ENCODE measurements around the gene CLK3.

DNA sequence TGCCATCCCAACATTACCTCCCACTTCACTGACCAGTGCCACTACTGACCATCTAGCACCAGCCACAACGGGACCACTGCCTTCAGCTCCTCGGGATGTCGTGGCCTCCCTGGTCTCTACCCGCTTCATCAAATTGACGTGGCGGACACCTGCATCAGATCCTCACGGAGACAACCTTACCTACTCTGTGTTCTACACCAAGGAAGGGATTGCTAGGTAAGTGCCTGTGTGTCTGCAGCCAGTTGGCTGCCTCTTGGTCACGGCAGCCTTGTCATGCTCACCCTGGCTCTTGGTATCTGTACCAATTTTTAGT lies 132.5 kb downstream of the HCN4 start:
- PRO-cap: no peak
- RAMPAGE, long total RNA: start-site peak on the plus strand centred at position 152 of the sequence, 295 bp wide, 30 reads

DNA sequence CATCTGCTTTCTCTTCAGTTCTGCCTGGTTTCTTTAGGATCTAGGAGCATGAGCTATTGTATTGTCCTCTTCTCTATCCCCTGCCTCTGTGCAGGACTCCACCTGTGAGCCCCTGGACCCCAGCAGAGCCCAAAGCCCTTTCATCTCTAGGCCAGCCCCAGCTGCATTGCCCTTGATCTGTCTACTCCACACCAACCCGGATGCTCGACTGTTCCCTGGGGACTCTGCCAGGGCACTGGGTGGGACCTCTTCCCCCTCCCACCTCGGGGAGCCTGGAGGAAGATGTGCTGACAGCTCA lies 5.7 kb upstream of the HCN4 start:
- PRO-cap: no peak
- RAMPAGE, long total RNA: no peak

GRCh38 chr15:73686736-73687056 lies 2.5 kb downstream of the CD276 start:
- PRO-cap: bidirectional peak, plus-strand start at chr15:73686957, minus-strand start at chr15:73686864
- RAMPAGE, long total RNA: no peak

DNA sequence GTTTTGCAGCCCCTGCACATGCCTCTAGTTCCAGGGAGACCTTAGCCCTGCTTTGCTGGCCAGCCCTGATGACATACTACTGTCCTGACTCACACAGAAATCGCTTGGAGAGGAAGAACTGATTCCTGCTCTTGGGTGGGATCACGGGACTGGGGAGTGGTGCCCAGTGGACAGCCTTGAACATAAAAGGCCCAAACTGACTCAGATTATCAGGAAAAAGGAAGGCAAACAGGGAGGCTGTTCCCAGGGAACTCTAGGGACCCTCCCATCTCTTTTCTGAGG lies 5.0 kb downstream of the CD276 start:
- PRO-cap: bidirectional peak, plus-strand start at position 212 of the sequence, minus-strand start at position 78 of the sequence
- RAMPAGE, long total RNA: no peak

DNA sequence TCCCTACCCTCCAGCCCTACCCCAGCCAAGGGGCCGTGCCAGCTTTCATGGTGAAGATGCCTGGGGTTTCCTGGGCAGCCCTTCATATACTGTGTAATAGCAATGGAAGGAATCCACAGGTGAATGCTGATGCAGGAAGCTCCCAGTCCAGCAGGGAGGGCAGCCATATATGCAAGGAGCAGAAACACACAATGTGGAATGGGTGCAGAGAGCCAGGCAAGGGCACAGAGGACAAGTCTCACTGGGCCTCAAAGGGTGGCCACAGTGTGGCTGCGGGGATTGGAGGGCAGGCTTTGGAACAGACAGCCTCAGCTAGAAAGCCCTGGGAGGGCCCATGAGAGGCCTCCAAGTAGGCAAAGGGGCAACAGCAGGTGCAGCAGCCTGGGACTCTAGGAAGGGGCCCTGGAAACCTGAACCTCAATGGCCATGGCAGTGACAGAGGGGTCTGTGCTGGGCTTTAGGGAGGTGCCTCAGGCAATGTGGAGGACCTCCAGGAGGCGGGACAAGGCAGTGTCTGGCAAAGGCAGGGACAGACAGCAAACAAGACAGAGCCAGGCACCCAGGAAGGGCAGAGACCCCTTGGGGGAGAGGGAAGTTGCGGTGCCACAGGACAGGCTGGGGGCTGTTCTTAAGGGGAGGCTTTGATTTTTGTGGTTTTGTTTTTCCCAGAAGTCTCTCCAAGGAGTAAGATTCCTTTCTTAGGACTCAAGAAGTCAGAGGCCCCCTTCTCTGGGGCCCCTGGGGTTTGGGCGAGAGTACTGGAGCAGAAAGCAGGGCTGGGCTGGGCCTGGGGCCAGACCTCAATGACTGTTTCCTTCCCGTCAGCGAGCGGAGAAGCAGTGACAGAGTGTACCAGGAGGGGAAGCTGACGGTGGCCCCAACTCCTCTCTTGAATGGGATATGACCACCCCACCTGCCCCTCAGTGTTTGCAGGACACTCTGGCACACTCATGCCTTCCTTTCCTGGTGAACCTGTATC lies 9.8 kb downstream of the STOML1 start:
- PRO-cap: bidirectional peak, plus-strand start at position 839 of the sequence, minus-strand start at position 805 of the sequence
- RAMPAGE, long total RNA: no peak

- PRO-cap: no peak
- RAMPAGE, long total RNA: no peak
Measured at GRCh38 chr15:74011661-74012142, 17.2 kb downstream of the PML start.

DNA sequence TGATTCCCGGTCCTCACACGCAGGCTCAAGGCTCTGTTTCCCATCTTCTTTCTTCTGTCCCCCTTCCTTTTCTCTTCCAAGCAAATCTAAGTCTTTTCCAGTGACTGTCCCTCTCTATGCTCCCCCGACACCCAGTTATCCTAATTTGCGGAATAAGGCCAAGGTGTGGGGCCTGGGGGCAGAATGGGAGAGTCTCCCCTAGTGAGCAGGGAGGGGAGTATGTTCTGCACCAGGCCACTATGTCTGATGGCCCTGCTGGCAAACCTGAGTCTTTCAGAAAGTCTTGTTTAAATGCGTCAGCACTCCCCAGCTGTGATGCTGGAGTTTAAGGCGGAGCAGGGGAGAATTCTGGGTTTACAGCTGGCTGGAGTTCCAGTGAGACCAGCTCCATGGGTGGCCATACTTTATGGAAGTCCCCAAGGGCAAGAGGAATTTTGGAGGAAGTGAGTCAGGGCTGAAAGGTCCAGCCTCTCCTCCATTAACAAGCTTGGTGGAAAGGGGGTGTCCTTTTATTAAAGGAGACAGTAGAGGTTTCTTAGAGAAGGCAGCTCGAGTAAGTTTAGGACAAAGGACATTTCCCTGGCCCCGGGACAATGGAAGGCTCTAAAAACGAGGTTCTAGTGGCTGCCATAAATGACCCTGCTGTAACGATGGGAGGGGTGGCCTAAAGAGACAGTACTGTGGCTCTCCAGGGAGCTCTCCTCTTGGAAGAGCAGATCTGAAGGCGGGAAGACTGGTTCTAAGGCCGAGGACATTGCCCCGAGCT lies 41.9 kb downstream of the GOLGA6A start:
- PRO-cap: bidirectional peak, plus-strand start at position 342 of the sequence, minus-strand start at position 245 of the sequence
- RAMPAGE, long total RNA: no peak

DNA sequence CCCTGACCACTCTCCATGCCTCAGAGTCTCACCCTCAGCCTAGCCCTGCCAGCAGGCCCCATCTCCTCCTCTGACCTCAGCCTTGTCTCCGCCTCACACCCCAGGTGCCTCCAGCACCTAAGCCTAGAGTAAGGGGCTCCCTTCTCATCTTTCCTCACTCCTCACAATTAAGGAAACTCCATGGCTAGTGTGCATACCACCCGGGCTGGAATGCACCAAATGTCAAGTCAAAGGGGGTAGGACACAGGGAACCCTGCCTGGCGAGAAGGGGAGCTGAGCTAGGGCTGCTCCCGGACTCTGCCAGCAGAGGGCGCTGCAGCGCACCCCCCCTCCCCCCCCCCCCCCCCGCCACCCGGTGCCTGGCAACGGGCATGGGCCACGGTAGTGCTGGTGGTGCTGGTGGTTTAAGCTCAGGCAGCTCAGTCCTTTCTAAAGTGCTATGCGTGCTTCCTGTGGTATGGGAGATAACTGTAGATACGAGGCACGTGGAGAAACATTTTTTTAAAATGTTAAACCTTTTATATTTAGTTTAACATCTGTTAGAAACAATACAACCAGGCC lies 34.0 kb downstream of the GOLGA6A start:
- PRO-cap: no peak
- RAMPAGE, long total RNA: no peak

- PRO-cap: no peak
- RAMPAGE, long total RNA: no peak
Measured at GRCh38 chr15:74053986-74054468, 28.3 kb downstream of the GOLGA6A start.

DNA sequence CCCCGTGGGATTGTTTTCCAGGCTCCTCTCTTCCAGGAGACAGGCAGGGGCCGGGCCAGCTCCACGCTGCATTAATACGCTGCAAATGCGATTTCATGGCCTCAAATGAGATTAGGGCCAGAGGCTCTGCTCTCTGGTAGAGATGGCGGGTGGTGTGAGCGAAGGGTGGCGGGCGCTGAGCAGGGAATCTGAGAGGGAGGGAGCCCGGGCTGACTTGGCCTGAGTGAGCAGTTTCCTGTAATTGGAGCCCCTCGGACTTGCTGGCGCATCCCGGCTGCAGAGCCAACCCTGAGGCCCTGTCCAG lies 7.4 kb upstream of the CCDC33 start:
- PRO-cap: no peak
- RAMPAGE, long total RNA: no peak

DNA sequence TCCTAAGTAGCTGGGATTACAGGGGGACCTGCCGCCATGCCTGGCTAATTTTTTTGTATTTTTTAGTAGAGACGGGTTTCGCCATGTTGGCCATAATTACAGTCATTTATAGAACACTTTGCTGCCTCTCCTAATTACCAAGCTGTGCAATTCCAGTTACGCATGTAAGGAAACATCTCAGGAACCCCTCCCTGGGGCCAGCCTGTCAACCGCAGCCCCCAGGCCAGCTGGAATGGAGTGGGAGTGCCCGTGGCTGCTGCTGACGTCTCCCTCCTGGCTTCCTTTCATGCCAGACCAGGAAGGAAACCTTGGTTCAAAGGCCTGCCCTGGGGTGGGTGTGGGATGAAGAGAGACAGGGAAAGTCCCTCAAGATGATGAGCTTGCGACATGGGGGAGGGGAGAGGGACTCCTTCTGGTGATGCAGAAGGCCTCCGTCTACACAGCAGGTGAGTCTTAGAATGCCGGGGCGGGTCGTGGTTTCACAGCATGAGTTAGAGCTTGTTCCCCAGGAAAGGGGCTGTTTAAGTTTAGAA lies 11.4 kb upstream of the CYP11A1 start:
- PRO-cap: no peak
- RAMPAGE, long total RNA: no peak

GRCh38 chr15:74385667-74386091 lies 18.2 kb upstream of the CYP11A1 start:
- PRO-cap: no peak
- RAMPAGE, long total RNA: no peak

DNA sequence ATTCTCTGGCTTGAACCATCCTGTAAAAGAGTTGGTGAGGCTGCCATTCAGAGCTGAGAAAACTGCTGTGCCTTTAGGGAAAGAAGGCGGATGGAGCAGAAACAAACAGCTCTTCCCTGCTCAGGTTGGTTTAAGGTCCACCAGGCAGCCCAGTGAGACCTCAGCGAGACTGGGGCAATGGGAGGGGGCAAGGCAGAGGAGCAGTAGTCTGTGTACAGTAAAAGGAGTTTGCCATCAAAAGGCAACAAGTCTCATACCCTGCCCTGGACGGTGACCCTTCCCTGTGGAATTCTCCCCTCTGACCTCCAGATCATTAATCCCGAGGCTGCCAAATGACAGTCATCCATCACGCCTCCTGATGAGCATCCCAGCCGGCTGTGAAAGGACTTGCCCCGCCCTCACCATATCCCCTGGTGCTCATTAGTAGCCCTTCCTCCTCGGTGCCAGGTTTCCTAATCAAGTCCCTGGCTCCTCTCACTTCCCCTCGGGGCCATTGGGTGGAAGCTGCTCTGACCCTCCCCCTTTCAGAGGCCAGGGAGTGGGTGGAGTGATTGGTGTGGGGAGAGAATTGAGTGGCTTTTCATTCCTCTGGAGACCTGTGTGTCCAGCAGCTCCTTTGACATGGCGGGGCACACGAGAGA lies 27.2 kb upstream of the CLK3 start:
- PRO-cap: no peak
- RAMPAGE, long total RNA: no peak

GRCh38 chr15:74614240-74614541 lies 1.4 kb upstream of the CLK3 start:
- PRO-cap: no peak
- RAMPAGE, long total RNA: no peak

DNA sequence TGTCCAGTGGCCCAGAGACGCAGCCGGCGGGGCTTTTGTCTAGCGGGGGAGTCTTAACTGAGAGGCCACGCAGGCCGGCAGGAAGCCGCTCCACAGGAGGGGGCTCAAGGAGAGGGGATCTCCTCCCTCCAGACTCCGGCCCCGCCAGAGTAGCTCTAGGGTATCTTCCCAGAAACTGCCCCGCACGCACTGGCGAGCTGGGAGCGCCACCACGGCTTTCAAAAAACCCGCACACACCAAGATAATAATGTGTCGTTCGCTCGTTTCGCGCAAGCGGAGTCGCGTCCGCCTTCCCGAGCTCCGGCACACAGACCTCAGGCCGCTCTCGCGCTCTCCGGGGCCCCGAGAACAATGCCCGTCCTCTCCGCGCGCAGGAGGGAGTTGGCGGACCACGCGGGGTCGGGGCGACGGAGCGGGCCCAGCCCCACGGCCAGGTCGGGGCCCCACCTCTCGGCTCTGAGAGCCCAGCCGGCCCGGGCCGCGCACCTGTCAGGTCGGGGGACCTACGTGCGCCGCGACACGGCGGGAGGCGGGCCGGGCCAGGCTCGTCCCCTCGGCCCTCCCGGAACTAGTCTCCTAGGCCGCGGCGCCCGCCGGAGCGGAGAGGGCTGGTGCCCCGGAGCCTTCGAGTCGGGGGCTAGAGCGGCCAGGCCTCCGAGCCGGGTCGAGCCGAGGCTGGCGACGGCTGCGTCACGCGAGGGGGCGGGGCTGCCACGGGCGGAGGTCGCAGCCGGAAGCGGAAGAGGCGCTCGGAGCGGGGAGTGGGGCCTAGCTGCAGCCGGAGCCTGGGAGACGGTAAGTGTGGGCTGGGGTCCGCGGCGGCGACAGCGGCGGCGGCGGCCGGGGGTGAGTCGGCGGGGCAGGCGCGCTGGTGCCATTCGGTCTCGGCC lies at the start of gene CLK3:
CLK3 (plus strand) TSS at position 733 of the 890 bp plus-strand sequence.
- PRO-cap: bidirectional peak, plus-strand start at position 733 of the sequence, minus-strand start at position 570 of the sequence
- RAMPAGE, long total RNA: start-site peak on the plus strand centred at position 750 of the sequence, 43 bp wide, 520 reads

GRCh38 chr15:74635984-74636495 lies 20.4 kb downstream of the CLK3 start:
- PRO-cap: no peak
- RAMPAGE, long total RNA: no peak

DNA sequence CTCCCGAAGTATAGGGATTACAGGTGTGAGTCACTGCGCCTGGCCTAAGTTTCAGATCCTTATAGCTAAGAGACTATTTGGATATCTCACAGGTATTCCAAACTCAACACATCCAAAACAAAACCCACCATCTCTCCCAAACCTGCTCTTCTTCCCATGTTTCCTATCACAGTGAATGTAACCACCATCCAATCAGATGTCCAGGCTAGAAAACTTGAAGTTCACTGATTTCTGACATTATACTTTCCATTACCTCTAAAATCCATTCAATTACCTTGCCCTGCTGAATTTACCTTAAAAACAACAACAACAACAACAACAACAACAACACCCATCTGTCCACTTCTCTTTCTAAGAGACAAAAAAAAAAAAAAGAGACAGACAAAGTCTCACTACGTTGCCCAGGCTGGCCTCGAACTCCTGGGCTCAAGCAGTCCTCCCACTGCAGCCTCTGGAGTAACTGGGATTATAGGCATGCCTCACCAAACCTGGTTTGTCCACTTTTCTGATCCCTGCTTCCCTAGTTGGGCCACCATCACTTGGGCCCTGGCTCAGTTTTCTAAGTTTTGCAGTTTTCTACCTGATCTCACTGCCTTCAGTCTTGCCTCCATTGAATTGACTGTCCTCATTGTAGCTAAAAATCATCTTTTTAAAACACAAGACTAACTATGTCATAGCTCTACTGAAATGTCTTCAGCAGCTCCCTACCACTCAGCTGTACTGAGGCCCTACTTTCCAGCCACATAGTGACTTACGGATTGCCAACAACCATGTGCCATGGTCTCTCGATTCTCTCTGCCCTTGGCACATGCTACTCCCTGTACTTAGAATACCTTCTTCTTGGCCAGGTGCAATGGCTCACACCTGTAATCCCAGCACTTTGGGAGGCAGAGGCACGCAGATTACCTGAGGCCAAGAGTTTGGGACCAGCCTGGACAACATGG lies 23.2 kb downstream of the CLK3 start:
- PRO-cap: no peak
- RAMPAGE, long total RNA: no peak

GRCh38 chr15:74664285-74664921 lies 31.4 kb downstream of the EDC3 start:
- PRO-cap: no peak
- RAMPAGE, long total RNA: no peak

- PRO-cap: no peak
- RAMPAGE, long total RNA: no peak
Measured at GRCh38 chr15:74725059-74725426, 285 bp downstream of the CYP1A1 start.

DNA sequence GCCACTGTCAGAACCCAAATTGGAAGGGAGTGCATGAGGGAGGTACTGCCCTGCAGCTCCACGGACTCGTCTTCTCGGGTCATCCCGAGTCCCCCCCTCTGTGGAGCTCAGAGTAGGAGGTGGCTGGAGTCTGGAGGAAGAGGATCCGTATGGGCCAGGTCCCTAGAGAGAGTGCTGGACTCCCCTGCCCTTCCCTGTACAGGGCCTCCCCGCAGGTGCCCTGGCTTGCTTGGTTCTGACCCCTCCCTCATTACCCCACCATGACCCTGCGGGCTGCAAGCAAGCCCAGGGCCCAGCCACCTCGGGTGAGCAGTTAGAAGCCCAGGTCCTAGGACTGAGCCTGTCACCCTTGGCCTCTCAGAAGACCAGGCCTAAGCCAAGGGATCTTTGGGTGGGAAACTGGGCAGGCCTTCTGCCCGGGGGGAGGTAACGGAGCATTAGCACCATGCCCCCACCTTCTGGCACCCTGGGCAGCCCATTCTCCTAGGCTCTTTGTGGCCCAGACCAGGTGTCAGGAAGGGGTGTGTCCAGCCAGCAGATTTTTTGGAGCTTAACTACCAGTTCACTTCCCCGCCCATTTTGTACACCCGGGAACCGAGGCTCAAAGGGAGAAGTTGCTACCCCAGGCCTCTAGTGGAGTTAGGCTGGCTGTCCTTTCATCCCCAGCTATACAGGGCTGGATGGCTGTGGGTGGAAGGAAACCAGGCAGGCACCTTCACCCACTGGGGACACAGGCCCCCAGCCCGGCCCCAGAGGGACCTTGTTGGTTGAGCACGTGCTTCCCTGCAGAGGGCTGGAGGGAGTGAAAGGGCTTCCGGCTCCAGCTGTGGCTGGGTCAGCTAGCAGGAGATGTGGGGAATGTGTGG lies 1.2 kb downstream of the CSK start:
- PRO-cap: no peak
- RAMPAGE, long total RNA: start-site peak on the plus strand centred at position 86 of the sequence, 644 bp wide, 10 reads